ENCODE measurements around the gene BRI3.

GRCh38 chr7:94197269-94197752, 193.2 kb upstream of the BET1 start:
- PRO-cap = no peak

DNA sequence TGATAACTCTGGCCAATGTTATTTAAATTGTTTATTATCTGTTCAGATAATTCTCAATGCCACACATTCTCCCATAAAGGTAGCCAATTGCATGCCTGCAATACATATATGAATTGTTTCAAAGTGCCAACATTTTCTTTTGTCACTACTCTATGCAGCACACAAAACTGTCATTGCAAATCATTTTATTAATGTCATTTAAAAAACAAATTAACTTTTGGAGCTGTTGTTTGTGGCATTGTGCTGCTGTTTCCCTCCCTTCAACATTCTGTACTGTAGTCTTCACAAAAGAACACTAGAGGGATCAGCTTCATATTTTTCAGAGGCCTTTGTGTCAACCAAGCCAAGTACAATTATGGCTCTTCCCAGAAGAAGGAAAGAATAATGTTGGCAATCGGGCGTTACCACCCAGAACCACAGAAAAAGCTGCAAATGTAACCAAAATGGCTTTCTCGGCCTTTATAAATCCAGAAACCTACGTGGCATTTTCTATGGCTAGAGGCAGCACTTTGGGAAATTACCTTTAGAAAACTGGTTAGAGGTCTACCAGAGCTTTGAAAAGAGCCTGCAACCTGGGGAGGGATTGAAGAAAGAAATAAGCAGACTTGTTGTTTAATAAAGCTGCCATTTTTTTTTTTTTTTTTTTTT, 98.9 kb upstream of the COL1A2 start:
- PRO-cap = no peak

- PRO-cap = no peak
Observed at GRCh38 chr7:94296771-94297130, 97.9 kb upstream of the COL1A2 start.

- PRO-cap = no peak
Observed at GRCh38 chr7:94375546-94376340, 19.0 kb upstream of the COL1A2 start.

DNA sequence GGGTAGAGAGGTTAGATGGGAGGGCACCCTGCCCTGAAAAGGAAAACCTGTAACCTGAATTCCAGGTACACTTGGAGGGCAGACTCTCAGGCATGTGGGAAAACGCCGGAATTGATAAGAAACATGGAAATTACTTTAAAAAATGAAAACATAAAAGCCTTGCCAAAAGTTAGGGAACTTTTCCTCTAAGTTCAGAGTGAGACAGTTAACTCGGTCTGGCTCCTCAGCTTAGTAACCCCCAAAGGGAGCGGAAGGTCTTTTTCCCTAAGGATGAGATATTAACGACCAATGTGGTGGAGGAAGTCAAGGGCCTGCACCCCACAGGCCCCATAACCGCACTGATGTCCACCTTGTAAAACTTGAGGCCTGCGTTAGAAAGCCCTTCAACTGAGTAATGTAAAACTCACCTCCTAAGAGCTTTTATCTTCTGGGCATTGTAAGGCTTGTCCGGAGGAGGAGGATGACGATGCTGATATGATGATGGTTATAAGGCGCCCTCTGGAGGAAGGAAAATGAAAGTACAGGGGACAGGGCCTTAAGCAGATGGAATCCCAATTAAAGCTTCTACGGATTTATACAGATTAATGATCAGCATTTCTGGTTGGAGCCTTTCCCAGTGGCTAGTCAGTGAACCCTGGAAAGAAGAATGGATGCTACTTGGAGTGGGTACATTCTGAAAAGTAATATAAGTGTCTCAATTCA, 589 bp downstream of the COL1A2 start:
- PRO-cap = no peak

GRCh38 chr7:94429109-94429520, 34.4 kb downstream of the COL1A2 start:
- PRO-cap = no peak

- PRO-cap = no peak
Observed at GRCh38 chr7:94430892-94431535, 36.3 kb downstream of the COL1A2 start.

DNA sequence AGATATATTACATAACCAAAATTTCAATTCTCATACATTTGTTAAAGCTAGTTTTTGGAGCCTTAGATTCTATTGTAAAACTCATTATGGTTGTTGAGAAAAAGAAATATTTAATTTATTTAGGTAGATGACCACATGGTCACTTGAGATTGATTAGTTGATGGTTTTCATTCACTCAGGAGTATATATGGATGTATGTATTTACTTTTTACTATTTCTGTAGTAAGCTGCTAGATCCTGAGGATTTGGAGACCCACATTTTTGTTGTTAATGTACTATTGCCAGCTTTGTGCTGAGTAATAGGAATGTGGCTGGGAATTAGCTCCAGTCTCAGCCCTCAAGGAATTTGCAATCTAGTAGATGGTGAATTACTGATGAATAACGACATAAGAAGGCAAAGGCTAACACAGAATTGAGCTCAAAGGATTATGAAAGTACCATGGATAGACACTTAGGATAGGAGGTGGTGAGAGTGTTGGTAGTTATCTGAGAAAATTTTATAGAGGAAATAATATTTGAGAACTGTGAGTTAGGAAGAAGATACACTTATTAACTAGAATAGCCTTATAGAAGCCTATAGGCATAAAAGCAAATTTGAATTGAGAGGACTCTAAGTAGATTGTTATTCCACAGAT, 19.9 kb downstream of the CASD1 start:
- PRO-cap = no peak

- PRO-cap = no peak
Observed at GRCh38 chr7:94654858-94655435, 986 bp downstream of the SGCE start.

- PRO-cap = no peak
Observed at GRCh38 chr7:95225775-95226098, 98.6 kb downstream of the PON1 start.

DNA sequence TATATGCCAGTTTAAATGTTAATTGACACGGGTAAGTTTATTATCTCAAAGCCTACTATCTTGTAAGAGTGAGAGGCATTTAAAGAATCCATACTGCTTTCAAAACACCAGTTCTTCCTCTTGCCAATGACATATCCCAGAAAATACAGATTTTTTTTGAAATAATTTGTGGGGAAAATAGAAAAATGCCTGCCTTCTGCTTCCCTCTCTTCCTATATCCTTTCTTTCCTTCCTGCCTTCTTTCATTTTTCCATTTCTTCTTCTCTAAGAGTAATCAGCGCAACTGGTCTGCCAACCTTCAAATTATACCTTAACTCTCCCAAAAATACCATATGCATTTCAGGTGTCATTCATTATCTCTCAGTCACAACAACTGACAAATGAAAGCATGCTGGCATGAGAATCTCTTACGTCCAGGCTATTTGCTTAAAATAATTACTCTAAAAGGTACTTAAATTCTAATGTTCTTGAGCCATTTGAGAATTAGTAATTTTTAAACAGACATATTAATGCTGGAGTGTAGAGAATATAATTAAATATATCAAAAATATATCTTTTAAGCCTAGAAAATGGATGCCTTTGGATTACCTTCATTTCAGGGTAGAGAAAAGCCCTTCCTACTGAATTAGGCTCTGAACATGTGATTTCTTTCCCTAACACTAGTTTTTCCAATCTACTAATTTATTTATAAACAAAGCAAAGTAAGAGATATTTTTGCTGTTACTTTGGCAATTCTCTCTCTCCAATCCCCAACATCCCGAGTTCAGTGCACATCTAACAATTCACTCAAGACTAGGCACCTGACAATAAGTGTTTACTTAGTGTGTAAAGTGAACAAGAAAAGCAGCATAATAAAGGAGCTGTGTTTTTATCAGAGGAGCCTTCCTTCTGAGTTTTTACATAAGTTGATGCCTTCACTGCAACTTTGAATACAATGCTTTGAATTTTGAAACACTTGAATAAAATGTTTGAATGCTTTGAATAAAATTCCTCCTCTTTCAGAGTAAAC, 11.9 kb downstream of the PDK4 start:
- PRO-cap = no peak

DNA sequence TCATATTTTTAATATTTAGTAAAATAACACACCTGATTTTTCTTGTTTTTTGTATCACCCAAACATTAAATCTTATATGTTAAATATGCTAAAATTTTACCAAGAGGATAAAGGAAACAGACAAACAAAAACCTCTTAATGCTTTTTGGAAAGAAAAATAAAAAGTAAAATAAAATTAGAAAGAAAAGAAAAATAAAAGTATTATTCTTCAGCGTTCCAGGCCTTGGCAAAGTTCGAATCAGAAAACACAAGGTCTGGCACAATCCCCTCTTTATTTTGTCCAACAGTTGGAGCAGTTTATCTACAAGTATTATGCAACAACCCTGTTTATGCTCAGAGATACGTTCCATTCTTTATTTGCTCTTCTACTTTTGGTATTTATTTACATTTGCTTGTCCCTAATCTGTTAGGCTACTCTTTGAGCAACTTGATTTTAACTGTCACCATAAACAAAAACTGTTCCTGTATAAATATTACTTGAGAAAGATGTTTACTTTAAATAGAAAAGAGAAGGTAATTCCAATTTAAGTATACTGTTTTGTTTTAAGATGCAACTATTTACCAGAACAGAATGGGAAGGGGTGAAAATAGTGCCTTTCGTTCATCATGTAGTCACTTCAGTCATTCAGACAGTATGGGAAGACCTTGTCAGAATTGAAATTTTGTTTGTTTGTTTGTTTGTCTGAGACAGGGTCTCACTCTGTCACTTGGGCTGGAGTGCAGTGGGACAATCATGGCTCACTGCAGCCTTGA, 5.9 kb downstream of the PDK4 start:
- PRO-cap = no peak

DNA sequence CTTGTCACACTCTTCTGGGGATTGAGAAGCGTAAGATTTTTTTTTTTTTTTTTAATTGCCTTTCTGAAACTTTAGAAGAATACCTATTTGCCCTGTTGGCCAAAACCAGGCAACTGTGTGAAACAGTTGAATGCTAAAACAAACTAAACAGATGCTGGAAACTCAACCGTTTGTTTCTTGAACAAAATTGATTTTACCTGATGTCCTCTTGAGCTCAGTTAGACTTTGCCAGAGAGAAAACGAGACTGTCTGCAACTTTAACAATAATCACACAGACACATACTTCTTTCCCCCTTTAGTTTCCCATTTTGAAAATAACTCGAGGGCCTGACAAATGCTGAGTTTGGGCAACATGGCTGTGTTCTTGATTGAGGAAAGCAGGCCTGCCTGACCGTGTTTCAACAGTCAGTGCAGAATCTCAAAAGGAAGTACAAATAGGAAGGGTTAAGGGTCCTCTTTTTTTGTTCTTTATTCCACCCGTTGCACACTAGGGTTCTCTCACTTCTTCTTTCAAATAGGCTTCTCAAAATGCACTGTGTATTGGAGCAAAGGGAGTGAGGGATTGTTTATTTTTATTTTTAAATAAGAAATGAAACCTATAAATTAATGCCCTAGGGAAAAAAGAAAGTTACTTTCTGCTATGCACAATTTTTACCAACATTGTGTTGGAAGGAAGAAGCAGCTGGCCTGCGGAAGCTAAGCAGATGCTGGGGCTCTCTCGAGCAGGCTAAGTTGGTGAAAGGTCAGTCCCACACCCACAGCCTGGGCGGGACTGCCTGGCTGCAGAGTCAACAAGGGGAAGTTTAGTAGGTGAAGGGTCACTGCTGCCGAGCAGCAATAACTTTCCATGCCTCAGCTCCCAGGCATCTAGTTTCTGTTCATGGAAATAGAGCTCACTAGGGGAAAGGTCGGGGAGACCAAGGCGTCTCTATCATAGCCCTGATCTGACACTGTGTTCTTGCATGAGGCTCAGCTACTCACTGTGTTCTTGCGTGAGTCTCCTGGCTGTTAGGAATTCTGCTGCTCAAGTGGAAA, 12.1 kb upstream of the PDK4 start:
- PRO-cap = no peak

- PRO-cap = no peak
Observed at GRCh38 chr7:95688906-95689478, 83.4 kb upstream of the DYNC1I1 start.

DNA sequence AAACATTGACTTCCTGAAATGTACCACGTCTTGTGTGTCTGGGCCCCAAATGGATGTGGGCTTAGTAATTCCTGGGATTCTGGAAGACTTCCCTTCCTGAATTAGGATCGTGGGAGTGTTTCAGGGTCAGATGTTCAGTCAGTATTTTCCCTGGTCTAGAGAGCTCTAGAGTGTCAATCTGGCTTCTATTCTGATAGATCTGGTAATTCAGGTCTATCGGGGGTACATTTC, 11.6 kb downstream of the DYNC1I1 start:
- PRO-cap = no peak

DNA sequence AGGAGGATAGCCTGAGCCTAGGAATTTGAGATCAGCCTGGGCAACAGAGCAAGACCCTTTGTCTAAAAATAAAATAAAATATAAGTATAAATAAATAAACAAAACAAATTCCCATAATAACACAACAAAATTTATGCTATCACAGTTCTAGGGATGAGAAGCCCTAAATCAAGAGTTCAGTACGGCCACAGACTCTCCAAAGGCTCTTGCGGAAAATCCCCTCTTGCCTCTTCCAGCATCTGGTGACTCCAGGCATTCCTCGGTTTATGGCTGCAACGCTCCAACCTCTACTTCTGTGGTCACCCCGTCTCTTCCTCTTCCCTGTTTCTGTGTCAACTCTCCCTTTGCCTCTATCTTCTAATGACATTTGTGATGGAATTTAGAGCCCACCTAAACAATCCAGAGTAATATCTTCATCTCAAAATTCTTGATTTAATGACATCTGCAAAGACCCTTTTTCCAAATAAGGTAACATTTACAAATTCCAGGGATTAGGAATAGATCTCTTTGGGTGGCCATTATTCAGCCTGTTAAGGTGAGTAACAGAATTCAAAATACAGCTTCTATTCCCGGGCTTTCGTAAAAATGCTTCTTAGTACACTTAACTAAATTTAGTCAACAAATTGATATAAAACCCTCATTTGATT, 51.1 kb downstream of the SLC25A13 start:
- PRO-cap = no peak

DNA sequence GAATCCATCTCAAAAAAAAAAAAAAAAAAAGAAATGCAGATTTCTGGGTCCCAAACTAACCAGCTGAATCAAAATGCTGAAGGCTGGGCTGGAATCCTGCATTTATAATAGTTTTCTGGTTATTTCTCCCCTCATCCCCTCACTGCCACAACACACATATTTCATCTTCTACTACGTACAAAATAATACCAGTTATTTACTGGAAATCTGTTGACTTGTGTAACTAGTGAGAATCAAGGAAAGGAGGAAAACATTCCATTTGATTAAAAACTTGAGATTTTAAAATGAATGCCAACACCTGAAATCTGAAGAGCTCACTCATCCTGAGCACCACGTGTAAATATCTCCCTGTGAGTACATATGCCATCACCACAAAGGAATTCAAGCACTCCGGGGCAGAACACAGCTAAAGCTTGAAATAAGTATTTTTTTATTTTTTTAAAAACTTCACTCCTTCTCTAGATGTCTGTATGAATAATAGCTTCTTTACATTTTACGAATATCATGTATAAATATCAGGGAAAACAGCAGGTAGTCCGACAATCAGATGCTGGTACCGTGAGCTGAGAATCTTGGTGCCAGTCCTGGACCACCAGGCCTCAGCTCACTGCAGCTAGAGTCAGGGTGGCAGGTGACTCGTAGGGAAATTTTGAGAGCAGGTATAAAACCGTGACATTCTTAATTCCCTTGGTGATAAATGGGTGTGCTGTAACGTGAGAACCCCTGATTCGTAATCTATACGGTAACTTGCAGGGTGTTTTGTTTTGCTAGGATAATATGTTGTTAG, 12.6 kb downstream of the LMTK2 start:
- PRO-cap = no peak

DNA sequence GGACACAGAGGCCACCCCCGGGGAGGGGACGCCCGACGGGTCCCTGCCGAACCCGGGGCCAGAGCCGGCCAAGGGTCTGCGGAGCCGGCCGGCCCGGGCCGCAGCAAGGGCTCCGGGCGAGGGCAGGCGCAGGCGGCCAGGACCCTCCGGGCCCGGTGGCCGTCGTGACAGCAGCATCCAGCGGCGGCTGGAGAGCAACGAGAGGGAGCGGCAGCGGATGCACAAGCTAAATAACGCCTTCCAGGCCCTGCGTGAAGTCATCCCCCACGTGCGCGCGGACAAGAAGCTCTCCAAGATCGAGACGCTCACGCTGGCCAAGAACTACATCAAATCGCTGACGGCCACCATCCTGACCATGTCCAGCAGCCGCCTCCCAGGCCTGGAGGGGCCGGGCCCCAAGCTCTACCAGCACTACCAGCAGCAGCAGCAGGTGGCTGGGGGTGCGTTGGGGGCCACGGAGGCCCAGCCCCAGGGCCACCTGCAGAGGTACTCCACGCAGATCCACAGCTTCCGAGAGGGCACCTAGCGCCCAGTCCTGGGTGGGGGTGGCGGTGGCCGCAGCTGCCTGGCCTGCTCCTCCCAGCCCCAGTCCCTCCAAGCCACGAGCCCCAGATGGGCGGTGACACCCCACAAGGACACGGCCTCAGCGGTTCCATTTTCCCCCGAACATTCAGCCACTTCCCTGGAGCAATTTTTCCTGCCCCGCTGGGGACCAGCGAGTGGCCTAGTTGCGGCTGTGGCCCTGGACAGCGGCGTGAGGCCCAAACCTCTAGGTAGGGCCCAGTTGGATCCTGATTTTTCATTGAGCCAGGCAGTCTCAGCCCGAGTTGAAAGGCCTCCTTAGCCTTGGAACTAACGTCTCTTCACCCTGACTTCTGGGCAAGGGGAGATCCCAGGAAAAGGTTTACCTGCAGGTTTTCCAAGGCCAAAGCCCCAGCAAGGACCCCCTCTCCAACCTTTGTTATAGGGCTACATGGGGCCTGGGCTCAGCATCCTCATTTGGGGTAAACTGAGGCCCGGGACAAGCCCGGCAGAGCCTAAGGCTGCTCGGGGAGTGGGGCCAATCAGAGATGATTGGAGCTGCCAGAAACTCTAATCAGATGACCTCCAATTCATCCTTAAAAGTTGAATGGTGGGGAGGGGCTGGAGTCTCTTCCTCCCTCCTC, 1.5 kb downstream of the BHLHA15 start:
- PRO-cap = no peak

DNA sequence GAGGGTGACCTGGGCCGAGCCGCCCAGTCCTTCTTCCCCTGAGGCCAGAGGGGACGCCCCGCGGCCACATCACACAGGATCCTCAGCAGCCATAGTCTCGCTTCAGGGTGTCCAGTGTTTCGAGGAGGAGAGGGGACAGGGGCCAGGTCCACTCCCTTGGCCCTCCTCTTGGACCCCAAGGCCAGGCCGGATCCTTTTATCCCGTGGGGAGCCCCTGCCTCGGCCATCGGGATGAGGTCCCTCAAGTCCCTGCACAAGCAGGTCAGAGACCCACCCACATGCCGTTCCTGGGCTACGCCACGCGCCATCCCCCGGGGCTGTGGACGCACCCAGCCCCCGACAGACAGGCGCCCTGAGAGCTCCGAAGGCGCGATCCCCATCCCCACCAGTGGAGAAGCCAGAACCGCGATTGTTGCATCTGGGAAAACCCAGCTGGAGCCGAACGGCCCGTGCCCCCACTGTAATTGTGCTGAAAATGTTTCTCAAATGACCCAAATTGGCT, 3.7 kb downstream of the BHLHA15 start:
- PRO-cap = no peak

DNA sequence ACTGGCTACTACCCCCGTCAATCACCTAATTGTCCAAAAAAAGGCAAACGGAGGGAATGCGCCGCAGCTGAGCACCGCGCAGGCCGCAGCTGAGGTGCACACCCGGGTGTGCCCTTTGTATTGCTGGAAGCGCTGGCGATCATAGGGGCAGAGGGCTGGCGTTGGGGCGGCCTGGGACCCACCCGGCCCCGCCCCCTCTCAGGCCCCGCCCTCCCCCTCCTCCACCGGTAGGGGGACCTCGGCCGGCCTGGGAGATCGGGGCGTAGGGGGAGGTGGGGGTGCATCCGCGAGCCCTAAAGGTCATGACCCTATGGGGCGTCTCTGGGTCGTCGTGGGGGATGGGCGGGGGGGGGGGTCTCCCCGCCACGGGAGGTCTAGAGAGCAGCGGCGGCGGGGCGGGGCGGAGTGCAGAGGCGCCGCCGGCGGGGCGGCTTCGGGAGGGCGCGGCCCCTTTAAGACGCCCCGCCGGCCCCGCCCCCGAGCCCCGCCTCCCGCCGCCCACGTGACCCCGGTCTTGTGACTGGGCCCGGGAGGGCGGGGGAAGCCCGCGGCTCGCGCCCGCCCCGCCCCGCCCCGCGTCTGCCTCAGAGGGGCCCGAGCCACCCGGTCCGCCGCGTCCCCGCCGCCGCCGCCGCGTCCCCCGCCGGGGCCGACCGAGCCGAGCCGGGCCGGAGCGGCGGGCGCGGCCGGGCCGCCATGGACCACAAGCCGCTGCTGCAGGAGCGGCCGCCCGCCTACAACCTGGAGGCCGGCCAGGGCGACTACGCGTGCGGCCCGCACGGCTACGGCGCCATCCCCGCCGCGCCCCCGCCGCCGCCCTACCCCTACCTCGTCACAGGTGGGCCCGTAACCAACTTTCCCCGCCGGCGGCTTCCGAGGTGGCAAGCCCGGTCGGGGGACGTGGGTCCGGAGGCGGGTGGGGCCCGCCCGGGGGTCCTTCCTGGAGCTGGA, at the start of gene BRI3:
TSS of gene BRI3 (plus strand) at position 587 of the 951 bp plus-strand sequence.
- PRO-cap = bidirectional peak, plus-strand start at position 578 of the sequence, minus-strand start at position 428 of the sequence